Cardiac ventricle fibroblast (primary cell): ENCODE data around the gene TBXT.

DNA sequence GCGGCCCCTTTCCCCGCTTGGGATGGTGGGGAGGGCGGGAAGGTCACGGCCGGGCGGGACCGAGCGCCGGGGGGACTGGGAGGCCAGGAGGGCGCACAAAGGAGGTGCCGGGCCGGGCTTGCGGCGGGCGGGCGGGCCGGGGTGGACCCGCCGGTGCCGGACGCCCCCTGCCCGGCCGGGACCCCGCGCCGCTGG, 759 bp downstream of the QKI start:
- RAMPAGE, long total RNA = no peak

- RAMPAGE, long total RNA = no peak
These were observed 54.5 kb downstream of the QKI start for GRCh38 chr6:163469080-163469345.

GRCh38 chr6:163473037-163473658, 58.6 kb downstream of the QKI start:
- RAMPAGE, long total RNA = no peak

DNA sequence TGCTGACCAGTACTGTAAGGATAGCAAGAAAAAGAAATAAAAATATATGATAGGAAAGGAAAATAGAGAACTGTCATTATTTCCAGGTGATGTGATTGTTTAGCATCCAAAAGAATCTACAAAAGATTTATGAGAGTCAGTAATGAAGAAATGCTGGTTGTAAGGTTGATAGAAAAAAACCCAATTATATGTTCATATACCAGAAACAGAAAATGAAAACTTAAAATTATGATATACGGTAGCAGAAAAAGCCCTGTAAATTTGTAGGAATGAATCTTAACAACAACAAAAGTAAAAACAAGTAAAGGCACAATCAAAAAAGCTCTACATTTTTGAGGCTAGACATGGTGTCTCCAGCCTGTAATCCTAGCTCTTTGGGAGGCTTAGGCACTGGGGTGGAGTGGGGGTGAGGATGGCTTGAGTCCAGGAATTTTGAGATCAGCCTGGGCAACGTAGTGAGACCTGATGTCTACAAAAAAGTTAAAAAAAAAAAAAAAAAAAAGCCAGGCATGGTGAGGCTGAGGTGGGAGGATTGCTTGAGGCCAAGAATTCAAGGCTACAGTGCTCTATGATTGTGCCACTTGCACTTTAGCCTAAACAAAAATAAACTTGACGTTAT, 59.9 kb downstream of the QKI start:
- RAMPAGE, long total RNA = no peak

DNA sequence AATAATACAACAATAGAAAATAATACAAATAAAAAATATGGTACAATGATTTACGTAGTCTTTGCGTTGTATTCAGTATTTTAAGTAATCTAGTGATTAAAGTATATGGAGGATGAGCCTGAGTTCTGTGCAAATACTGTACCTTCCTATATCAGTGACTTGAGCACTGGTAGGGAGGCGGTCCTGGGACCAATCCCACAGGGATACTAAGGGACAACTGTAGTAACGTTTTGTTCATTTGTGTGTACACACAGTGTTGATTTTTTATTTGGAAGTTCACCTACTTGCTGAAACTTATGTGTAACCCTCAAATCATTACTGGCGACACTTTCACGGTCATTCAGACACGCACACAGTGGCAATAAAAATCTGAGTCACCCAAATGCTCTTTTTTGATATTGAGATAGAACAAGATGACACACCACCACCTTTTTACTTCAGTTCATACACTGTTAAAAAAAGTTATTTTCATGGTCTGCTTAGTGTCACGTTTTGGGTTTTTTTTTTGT, 79.7 kb downstream of the QKI start:
- RAMPAGE, long total RNA = no peak

- RAMPAGE, long total RNA = no peak
These were observed 362.9 kb downstream of the QKI start for GRCh38 chr6:163777466-163777802.

GRCh38 chr6:164108103-164108612, 693.6 kb downstream of the QKI start:
- RAMPAGE, long total RNA = no peak

DNA sequence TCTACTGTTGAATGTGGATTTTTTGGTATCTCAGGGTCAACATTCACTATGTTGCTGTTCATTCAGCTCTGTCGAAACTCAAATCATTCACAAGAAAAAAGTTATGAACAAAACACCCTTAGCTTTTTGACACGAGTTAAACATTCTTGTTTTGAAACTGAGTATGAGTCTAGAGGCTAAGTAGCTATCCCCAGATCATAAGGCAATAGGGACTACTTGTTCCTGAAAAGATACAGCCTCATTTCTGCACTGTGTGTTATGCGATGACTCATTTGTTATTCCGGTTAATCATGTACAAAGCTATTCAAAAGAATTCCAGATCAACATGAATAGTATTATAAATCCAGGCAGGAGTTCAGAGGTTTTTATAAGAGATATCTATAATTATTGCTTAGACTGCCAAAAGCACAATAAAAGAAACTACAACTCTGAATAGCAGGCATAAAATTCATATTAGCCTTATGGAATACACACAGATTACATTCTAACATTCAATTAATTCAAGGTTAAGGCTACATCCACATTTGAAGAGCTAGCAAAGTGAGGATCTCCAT, 908.1 kb downstream of the QKI start:
- RAMPAGE, long total RNA = no peak

DNA sequence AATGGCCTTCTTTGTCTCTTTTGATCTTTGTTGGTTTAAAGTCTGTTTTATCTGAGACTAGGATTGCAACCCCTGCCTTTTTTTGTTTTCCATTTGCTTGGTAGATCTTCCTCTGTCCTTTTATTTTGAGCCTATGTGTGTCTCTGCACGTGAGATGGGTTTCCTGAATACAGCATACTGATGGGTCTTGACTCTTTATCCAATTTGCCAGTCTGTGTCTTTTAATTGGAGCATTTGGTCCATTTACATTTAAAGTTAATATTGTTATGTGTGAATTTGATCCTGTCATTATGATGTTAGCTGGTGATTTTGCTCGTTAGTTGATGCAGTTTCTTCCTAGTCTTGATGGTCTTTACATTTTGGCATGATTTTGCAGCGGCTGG, 523.7 kb downstream of the C6orf118 start:
- RAMPAGE, long total RNA = no peak

GRCh38 chr6:165552233-165552984, 110.6 kb downstream of the PDE10A start:
- RAMPAGE, long total RNA = no peak

DNA sequence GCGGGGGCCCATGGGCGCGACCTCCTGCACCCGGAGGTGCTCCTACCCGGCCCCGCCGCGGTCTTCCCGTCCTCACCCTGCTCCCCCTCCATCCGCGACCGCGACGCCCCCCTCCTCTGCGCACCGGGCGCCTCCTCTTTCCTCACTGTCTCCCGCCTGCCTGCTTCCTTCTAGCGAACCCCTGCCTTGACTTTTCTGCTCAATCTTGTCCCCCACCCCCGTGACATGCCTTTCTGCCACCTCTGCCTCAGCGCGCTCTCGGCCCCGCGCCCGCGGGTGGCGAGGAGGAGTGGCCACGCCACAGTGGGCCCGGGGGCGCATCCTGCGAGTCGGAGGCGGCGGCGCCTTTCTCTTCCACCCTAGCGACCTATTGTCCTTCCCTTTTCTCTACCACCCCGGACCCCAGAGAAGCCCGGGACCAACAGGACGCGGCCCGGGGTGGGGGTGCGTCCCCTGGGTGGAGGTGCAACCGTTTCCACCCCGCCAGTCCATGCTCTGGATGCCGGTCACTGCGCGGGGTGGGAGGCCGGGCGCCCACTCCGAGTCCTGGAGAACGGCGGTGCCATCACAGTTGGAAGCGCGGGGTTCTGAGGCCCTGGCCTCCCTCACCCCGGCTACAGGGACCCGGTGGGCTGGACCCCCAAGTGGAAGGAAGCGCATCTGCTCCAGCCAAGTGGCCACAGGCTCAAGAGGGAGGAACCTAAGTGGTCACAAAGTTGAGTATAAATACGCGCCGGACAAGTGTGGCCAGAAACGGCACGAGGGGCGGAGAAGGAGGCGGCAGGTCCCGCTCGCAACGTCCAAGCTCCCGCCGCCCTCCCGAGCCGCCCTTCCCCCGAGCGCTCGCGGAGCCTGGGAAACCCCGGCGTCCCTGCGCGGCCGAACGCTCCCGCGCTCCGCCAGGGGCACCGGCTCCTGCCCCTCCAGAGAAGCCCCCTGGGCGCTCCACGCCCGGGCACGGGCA, 1.9 kb downstream of the PDE10A start:
- RAMPAGE, long total RNA = no peak

DNA sequence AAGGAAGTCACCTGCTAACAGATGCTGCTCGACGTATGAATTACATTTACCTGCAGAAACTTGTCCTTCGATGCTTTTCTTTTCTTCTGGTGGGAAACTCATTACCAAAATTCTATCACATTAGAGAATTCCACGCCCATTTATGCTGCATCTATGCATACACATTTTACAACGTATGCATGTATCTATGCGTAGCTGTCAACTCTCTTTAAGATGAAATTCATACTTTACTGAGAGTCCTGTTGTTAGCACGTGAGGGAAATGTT, 89.8 kb upstream of the PDE10A start:
- RAMPAGE, long total RNA = no peak

DNA sequence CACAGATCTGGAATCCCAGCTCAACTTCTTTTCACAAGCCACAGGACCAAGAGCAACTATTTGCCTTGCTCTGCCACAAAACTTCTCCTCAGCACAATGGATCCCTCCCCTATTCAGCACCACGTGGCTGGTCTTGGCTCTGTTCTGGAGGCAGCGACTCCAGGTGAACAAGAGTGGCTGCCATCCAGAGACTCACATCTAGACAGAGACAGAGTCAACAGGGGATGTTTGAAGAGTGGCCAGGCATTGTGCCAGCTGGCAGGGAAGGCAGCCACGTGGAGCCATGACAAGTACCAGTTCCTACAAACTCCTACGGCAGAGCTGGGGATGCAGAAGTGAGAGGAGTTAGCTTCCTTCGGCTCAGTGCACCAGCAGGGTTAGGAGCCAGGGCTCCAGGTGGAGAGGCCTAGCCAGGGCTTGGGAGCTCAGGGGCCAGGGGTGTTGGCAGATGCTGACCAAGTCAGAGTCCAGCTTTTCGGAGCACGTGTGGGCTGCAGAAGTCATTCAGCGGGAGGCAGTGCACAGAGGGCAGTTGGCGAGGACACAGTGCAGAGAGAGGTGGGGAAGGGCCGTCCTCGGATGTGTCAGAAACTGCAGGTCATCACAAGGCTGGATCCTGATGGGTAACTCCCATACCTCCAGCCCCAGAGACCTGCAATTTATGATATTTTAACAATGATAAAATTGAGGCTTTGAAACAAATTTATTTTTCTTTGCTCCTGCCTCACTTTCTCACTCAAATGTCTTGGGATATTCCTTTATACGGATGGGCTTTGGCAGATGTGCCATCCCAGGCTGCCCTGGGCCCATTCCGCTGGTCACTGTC, 171.7 kb upstream of the PDE10A start:
- RAMPAGE, long total RNA = no peak

- RAMPAGE, long total RNA = no peak
These were observed at the start of gene TBXT for GRCh38 chr6:166167632-166168950. Gene TBXT, minus strand, starts transcription at chr6:166167851.

DNA sequence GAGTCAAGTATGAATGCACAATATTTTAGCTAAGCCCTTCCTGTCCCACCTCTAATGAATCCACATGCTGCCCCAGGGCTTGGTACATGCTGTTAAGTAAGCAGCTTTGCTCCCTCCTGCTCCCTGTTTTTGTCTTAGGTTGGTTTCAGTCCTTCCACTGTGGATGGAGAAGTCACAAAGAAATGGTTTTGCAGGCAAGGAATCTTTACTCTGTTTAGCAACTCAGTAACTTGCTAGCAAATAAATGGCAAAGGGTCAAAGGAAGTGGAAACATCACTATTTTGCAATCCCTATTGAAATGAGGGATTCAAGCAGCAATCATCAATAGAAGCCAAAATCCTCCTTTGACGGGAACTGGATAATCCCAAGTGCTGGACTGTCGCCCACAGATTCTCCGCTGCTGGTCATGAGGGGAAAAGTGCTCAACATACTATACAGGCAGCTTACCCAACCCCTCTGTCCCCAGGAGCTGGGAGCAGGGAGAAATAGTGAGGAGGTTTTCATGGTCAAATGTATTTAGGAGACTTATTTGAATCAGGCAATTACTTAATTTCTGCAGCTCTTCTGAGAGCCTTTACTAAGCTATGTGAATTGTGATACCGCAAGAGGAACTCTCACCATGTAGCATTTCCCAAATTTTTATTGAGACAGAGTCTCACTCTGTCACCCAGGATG, 5.2 kb upstream of the MPC1 start:
- RAMPAGE, long total RNA = no peak

DNA sequence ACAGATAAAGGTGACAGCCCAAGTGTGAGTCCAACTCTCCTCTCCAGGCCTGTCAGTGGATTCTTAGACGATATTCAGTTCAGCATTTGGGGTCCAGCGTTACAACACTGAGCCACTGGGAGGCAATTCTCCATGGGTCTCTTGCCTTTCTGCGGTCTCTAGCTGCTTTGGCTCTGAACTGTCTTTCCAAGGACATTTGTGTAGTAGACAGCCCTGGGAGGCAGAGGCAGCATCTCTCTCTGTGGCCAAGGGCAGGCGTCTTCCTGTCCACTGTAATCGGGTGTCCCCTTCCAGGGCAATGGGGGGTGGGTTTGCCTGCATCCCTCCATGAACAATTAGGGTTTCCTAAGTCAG, 24.4 kb upstream of the MPC1 start:
- RAMPAGE, long total RNA = no peak

GRCh38 chr6:166572202-166572692, 14.2 kb downstream of the RAMACL start:
- RAMPAGE, long total RNA = no peak

GRCh38 chr6:166678286-166679037, 51.4 kb upstream of the RPS6KA2 start:
- RAMPAGE, long total RNA = no peak

- RAMPAGE, long total RNA = no peak
These were observed 509 bp upstream of the CEP43 start for GRCh38 chr6:166998630-166999145.

GRCh38 chr6:167124141-167125027, 1.5 kb downstream of the CCR6 start:
- RAMPAGE, long total RNA = no peak